Gastroesophageal sphincter (tissue), 4 donors: ENCODE data around the genes ASB7 and SNRPA1.

DNA sequence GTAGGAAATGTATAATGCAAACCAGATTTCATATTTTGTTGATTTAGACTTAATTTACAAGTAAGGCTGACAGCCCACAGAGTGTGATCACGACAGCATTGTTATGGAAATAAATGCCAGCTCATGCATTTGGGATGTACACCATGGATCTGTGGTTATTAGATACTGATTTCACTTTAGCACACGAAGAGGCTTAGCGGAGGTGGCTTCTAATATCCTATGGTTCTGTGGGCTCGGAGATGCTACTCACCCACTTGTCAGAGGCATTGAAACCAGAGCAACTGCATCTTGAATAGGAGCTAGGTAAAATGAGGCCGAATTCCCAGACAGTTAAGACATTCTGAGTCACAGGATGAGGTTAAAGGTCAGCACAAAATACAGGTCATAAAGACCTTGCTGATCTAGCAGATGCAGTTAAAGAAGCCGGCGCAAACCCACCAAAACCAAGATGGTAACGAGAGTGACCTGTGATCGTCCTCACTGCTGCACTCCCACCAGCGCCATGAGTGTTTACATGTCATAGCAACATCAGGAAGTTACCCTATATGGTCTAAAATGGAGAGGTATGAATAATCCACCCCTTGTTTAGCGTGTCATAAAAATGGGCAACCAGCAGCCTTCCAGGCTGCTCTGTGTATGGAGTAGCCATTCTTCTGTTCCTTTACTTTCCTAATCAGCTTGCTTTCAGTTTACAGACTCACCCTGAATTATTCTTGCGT lies 117.5 kb downstream of the PGPEP1L start:
- PRO-cap: no peak
- RAMPAGE, long total RNA, 4 experiments: no peak in any of the 4 experiments

GRCh38 chr15:98953981-98954902 lies 53.4 kb downstream of the PGPEP1L start:
- PRO-cap: bidirectional peak, plus-strand start at chr15:98954712, minus-strand start at chr15:98954396
- RAMPAGE, long total RNA, 4 experiments: no peak in any of the 4 experiments

- PRO-cap: bidirectional peak, plus-strand start at chr15:99106775, minus-strand start at chr15:99106544
- RAMPAGE, long total RNA, 4 experiments: start-site peak on the minus strand in 1 of 4 experiments, at chr15:99106544-99106651 at its widest, 13 reads per replicate
Measured at GRCh38 chr15:99106421-99107110, 1.7 kb downstream of the SYNM start.

- PRO-cap: no peak
- RAMPAGE, long total RNA, 4 experiments: no peak in any of the 4 experiments
Measured at GRCh38 chr15:99108676-99108902, 3.7 kb downstream of the SYNM start.

DNA sequence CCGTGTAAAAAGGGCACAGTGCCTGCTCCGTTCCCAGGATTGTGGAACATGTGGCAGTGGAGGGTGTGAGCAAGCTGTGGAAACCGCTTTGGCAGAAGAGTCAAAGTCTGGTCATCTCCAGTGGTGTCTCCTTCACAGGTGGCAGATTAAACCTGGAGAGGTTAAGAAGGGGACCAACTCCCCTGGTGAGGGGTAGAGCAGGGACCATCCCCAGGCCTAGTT lies 10.2 kb downstream of the SYNM start:
- PRO-cap: unidirectional peak, plus-strand start at position 94 of the sequence
- RAMPAGE, long total RNA, 4 experiments: no peak in any of the 4 experiments

GRCh38 chr15:99120769-99121201 lies 15.9 kb downstream of the SYNM start:
- PRO-cap: no peak
- RAMPAGE, long total RNA, 4 experiments: no peak in any of the 4 experiments

- PRO-cap: no peak
- RAMPAGE, long total RNA, 4 experiments: no peak in any of the 4 experiments
Measured at GRCh38 chr15:99180189-99180592, 69.2 kb downstream of the TTC23 start.

GRCh38 chr15:99181333-99181947 lies 67.9 kb downstream of the TTC23 start:
- PRO-cap: bidirectional peak, plus-strand start at chr15:99181729, minus-strand start at chr15:99181521
- RAMPAGE, long total RNA, 4 experiments: no peak in any of the 4 experiments

DNA sequence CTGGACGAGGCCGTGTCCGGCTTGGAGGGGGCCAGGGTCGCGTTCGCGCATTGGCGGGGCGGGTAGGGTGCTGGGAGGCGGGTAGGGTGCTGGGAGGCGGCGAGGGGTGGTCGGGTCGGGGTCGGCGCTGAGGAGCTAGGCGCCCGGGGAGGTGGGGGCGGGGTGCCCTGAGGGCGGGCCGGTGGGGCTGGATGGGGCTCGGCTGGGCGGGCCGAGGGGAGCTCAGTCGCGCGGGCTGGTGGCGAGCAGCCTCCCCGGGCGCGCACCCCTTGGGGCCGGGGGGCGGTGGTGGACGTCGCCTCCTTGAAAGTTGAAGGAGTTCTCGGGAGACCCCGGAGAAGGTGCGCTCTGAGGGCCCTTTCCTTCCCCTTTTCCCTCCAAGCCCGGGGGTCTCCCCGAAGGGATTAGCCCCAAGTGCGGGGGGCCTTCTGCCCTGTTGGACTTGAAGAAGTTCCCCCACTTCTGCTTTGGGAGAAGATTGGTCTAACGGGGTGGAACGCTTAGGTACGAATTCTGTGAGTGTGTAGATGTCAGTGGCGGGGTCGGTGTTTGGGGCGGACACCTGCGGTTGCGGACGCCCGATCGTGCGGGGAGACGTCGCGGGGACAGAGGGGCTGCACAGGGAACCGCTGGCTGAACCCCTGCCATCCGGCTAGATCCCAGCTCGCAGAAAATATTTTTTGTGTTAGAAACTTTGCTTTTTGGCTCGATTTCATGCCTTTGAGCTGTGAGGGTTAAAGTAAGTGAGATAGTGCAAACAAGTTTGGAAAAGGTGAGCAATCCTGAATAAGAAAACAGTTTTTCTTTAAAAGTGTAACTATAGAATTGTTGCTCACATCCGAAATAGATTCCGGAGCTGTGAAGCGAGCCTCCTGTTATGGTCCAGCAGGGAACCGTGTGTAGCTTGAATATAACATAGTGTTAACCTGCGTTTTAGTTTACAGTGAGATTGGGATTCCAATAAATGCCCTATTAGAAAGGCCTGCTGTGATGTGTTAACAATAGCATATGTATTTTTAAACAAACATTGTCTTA lies 792 bp downstream of the MEF2A start:
- PRO-cap: unidirectional peak, plus-strand start at position 225 of the sequence; unidirectional peak, minus-strand start at position 912 of the sequence
- RAMPAGE, long total RNA, 4 experiments: no peak in any of the 4 experiments

DNA sequence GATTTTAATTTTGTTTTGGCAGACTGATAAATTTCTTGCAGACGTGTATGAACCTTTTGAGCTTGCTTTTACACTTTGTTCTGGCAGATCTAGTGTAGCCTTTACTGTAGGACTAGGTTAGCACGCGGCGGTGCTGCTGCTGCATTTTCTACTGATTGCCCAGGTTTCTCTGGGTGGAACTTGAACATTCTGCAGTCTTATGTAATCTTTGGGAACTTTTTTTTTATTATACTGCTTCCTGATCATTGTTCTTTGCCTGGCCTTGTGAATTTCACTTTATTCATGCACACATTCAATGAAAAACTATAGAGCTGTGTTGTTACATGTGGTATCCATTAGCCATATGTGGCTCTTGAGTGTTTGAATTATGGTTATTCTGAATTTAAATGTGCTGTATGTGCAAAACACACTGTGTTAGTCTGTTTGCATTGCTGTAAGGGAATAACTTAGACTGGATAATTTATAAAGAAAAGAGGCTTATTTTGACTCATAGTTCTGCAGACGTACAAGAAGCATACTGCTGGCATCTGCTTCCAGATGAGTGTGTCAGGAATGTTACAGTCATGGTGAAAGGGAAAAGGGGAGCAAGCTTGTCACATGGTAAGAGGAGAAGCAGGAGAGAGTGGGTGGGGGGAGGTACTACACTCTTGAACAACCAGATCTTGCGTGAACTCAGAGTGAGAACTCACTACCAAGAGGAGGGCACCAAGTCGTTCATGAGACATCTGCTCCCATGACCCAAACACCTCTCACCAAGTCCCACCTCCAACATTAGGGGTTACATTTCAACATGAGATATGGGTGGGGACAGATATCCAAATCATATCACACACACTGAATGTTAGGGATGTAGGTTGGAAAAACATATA lies 26.5 kb downstream of the MEF2A start:
- PRO-cap: no peak
- RAMPAGE, long total RNA, 4 experiments: no peak in any of the 4 experiments

- PRO-cap: bidirectional peak, plus-strand start at chr15:99733670, minus-strand start at chr15:99733401
- RAMPAGE, long total RNA, 4 experiments: no peak in any of the 4 experiments
Measured at GRCh38 chr15:99733541-99734071, 369 bp upstream of the LYSMD4 start.

- PRO-cap: no peak
- RAMPAGE, long total RNA, 4 experiments: no peak in any of the 4 experiments
Measured at GRCh38 chr15:99982950-99983862, 250.0 kb upstream of the LYSMD4 start.

- PRO-cap: no peak
- RAMPAGE, long total RNA, 4 experiments: no peak in any of the 4 experiments
Measured at GRCh38 chr15:100060443-100061145, 281.2 kb downstream of the ADAMTS17 start.

DNA sequence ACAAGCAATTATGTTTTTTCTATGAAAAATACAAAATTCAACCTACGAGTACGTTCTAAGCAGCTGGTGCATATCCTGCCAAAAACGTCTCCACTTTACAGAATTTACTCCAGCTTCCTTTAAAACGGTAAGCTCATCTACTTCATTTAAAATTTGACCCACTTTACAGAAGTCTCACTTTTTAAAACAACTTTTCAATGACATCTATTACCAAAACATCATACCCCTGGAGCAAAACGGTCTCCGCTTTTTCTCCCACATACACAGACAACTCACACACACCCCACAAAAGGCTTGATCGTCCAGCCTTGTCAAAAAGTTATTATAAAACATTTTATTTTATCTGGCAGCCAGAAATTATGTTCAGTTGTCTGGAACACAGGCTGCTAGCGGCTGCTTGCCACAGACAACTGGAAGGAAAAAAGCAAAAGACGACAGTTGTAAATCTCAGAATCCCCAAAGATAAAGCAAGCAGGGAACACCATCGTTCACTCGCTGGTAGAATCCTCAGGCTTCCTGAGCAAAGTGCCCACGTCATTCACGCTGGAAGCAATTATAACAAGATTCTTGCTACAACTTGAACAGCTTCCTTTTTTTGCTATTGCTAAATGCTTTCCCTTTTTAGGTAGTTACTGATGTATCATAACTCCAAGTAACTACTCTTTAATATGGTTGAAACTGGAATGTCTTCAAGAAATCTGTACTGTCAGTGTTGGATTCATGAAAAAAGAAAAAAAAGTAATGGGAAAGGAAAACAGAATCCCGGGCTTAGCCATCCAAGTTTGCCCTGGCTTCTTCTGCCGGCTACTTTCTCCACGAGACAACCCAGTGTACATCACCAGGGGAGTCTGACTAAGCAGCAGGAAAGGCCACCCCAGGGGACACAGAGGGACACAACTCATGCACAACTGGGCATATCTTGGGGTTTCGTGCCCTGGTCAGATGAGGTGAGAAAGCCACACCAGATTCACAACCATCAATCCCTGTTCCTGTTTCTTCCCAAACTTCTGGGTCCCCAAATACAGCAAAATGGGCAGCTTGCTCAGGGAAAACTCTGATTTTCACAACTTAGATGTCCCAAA lies 33.5 kb downstream of the ADAMTS17 start:
- PRO-cap: bidirectional peak, plus-strand start at position 836 of the sequence, minus-strand start at position 527 of the sequence
- RAMPAGE, long total RNA, 4 experiments: no peak in any of the 4 experiments

GRCh38 chr15:100602285-100603028 lies at the start of gene ASB7:
TSS of gene ASB7 (plus strand) at chr15:100602589.
- PRO-cap: bidirectional peak, plus-strand start at chr15:100602547, minus-strand start at chr15:100602184; unidirectional peak, plus-strand start at chr15:100602606
- RAMPAGE, long total RNA, 4 experiments: start-site peak on the plus strand in 1 of 4 experiments, at chr15:100602598-100602606 at its widest, 90 reads per replicate

- PRO-cap: no peak
- RAMPAGE, long total RNA, 4 experiments: no peak in any of the 4 experiments
Measured at GRCh38 chr15:100667450-100668047, 65.2 kb downstream of the ASB7 start.

DNA sequence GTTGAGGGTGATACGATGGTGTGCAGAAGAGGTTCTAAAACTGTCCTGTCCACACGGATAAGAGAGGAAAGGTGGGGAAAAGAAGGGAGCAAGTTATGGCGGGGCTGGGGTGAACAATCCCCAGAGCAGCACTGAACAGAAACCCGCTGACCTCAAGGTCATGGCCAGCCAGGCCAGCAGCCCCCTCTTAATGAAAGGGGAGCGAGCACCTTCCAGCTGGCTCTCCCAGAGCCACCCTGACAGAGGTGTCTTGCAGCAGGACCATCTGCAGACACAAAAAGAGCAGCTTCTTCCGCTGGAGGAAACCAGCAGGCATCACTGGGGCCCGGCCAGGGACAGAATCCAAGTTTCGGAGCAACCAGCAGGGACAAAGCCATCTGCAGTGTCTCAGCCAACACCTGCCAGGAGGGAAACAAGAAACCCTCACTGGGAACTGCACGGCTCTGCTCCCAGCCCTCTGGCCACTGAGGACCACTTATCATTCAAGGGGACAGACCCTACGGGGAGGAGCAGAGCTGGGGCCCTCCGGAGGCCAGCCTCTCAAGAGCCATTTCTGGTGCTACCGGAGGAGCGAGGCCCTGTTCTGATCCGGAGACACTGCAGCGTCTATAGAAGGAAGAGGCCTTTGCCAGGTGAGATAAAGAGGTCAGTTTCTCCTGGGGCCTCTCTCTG lies 89.2 kb downstream of the CHSY1 start:
- PRO-cap: no peak
- RAMPAGE, long total RNA, 4 experiments: no peak in any of the 4 experiments

- PRO-cap: bidirectional peak, plus-strand start at chr15:101168365, minus-strand start at chr15:101167937
- RAMPAGE, long total RNA, 4 experiments: no peak in any of the 4 experiments
Measured at GRCh38 chr15:101167574-101168652, 83.9 kb downstream of the CHSY1 start.

GRCh38 chr15:101264770-101265842 lies 12.2 kb downstream of the SELENOS start:
- PRO-cap: no peak
- RAMPAGE, long total RNA, 4 experiments: no peak in any of the 4 experiments

- PRO-cap: bidirectional peak, plus-strand start at chr15:101294791, minus-strand start at chr15:101294762; bidirectional peak, plus-strand start at chr15:101295348, minus-strand start at chr15:101295206
- RAMPAGE, long total RNA, 4 experiments: start-site peak on the plus strand in 1 of 4 experiments, at chr15:101295343-101295357 at its widest, 6 reads per replicate; start-site peak on the minus strand in 3 of 4 experiments, at chr15:101295190-101295236 at its widest, 34 to 230 reads per replicate
Measured at GRCh38 chr15:101294588-101295510, at the start of gene SNRPA1. TSS of gene SNRPA1 (minus strand) at chr15:101295248.